Measurements from ENCODE around the genes MAGEC2, SPANXN2, AFF2 and MAGEA9B.

DNA sequence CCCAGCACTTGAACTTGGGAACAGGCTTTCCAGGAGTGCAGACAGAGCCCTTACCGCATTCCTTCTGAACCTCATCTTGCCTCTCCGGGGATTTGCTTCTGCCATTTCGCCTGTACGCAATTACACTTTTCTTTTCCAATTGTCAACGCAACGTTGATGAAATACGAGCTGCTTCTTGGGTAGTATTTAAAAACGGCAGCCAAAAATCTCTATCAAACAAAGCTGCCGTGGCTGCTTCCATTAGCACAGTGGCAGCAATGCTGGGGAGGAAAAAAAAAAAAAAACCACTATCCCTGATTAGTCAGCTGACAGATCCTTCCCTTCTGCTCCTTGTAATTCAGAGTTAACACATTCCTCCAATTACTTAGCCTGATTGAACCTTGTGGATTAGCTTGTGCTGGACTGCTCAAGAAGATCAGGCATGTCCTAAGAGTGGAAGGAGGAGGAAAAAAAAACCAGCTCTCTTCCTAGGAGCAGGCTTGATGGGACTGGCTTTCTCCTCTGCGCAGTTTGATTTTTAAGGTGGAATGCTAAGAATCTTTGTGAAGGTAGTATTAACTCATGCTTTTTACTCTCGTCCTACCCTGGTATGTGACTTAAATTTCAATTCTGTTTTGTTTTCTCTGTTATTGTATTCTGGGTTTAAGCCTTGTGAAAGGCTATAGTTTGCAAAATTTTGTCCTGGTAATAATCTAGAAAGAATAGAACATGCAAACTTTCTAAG is 65.4 kb downstream of the MCF2 start:
- PRO-cap = no peak

- PRO-cap = no peak
Measured at GRCh38 chrX:140439031-140439913, 65.6 kb downstream of the SOX3 start.

GRCh38 chrX:141242663-141242973 is 301 bp upstream of the SPANXC start:
- PRO-cap = no peak

DNA sequence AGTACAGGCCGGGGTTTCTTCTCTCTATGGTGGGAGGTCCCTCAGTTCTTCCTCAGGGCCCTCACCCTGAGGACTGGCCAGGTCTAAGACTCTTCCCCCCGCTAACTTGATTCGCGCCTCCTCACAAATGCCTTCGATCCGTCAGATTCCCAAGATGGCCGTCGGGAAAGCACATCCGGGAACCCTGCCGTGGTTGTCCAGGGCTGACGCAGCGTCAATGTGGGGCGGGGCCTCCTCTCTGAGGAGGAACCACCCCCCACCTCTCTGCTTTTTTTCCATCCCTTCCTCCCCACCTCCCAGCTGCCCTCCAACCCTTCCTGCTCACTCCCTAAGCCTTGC is at the start of gene MAGEC2:
Gene MAGEC2, minus strand, starts transcription at position 171 of the 339 bp plus-strand sequence.
- PRO-cap = no peak

DNA sequence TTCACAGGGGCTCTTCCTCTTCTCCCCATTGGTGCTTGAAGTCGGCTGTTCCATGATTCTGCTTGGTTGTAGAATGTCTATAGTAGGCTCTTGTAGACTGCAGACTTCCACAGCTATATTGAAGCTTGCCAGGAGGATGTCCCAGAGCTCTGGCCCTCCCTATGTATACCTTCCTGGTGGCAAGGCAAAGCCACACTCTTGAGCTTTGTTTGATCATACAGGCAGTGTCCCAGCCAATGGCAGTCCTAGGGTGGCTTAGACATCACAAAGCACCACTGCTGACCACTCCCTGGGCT is at the start of gene SPANXN2:
Gene SPANXN2, minus strand, starts transcription at position 138 of the 296 bp plus-strand sequence.
- PRO-cap = no peak

DNA sequence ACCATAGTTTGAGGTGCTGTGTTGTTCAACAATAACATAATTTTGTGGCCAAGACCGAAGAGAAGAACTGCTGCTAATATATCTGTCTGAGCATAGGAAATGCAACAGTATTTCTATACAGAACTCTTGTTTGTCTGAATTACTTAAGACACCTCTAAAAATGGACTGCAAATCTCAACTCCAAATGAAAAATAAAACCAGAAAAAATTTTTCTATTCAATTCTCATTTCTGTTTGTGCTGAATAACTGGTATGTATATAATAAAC is 69.3 kb upstream of the CXorf51B start:
- PRO-cap = no peak

GRCh38 chrX:147953094-147953735 is 27.9 kb upstream of the FMR1NB start:
- PRO-cap = no peak

DNA sequence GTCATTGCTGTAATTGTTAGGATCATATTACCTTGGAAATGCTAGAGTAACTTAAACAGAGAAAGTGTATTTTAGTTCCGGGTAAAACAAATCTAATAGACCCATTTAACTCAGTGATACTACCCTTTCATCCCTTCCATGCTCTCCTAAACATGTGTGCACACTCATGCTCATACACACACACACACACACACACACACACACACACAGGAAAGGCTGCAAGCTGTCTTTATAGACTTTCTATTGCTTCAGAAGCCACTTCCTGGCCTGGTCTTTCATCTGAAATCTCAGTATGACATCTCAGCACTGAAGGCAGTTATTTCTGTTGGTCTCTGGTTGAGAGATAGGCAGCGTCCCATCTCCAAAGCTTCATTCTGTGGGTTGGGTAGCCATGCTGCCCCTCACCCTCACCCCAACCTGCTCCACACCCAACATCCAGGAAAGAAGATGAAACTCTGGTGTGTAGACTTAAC is 190.1 kb upstream of the AFF2 start:
- PRO-cap = bidirectional peak, plus-strand start at position 320 of the sequence, minus-strand start at position 148 of the sequence

DNA sequence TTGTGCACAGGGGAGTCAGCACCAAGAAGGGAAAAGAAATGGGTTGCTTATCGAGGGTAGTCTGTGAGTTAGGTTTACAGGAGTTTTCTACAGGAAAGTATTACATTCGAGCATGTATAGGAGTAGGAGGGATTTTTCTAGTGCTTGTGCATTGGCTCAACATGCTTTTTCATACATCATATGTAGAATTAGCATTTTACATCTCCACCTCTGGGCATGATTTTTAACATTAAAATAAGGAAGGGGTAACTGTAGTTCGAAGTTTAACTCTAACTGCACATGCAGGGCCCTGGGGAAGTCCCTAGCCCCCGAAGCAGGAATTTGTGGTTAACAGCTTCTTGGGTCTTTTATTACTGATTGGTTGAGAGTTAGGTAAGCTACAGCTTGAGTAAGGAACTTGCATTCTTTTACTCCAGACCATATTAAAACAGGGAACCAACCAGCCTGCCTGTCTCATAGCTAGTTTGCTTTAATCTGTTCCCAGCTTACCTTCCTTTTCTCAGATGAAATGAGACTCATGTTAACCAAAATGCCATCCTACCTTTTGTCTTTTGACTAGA is 119.9 kb upstream of the AFF2 start:
- PRO-cap = bidirectional peak, plus-strand start at position 402 of the sequence, minus-strand start at position 429 of the sequence

DNA sequence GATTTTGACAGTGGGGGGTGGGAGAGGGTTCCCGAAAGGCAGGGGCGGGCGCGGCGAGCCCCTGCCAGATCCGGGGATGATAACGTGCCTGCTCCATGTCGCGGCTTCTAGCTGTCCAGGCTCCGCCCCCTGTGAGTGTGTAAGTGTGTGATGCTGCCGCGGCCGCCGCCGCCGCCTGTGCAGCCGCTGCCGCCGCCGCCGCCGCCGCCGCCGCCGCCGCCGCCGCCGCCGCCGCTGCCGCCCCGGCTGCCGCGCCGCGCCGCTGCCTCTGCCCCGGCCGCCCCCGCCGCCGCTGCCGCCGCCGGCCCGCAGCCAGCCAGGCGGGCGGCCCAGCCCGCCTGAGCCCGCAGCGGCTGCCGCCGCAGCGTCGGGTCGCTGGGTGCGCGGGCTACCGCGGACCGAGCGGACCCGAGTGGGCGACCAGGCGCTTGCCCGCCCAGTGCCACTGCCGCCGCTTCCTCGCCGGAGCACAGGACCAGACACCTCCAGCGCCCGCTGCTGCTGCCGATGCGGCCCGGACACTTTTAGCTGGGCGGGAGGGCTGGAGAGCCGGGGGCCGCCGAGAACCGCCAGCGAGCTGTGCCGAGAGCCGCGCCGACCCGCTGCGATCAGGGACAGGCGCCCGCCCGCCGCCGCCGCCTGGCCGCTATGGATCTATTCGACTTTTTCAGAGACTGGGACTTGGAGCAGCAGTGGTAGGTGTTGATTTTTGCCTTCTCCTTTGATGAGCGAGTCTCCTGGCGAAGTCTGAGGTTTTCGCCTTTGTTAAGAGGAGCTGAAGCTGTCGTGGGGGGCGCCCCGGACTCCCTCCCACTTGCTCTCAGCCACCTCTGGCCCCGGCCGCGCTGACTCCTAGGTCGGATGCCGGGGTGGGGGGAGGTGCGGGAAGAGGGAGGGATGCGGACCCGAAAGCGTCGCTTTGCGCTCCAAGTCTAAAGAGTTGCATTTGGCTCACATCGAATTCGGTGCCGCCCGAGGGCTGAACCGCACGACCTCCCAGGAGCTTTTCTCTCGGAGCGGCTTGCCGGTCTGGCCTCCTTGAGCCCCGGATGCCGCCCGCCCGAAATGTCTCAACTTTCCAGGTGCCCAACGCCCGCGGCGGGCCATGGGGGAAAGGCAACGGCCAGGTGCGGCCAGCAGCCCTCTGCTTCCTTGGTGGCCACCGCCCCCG is at the start of gene AFF2:
Gene AFF2, plus strand, starts transcription at position 168 of the 1,171 bp plus-strand sequence.
- PRO-cap = bidirectional peak, plus-strand start at position 140 of the sequence, minus-strand start at position 113 of the sequence; bidirectional peak, plus-strand start at position 954 of the sequence, minus-strand start at position 650 of the sequence

GRCh38 chrX:149483536-149484321 is 21.4 kb downstream of the IDS start:
- PRO-cap = no peak

DNA sequence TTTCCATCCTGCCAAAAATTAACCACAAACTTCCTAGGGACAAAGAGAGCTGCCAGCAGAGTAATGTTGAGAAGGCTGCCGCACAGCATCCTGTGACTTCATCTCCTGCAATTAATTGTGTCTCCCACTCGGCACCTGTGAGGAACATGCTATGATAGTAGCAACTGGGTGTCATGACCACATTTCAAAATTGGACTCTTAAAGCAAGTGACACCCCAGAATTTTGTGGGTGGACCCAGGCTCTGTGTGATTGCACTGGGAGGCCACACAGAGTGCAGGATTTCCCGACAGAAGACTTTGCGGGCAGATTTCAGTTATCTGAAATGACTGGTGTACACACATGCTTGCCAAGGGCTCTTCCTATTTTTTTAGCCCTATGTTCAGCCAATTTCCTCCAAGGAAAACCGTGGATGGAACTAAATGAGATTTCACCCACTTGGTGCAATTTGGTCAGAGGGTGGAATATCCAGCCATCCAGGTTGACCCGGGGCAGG is 9.1 kb upstream of the IDS start:
- PRO-cap = no peak

GRCh38 chrX:149539106-149540263 is 1.3 kb upstream of the EOLA1 start:
- PRO-cap = bidirectional peak, plus-strand start at chrX:149539498, minus-strand start at chrX:149539295; unidirectional peak, minus-strand start at chrX:149539975

- PRO-cap = no peak
Measured at GRCh38 chrX:149545143-149546035, 4.3 kb downstream of the HSFX3 start.

GRCh38 chrX:149587148-149587740 is at the start of gene MAGEA9B:
TSS of gene MAGEA9B (minus strand) at chrX:149587459.
- PRO-cap = no peak

DNA sequence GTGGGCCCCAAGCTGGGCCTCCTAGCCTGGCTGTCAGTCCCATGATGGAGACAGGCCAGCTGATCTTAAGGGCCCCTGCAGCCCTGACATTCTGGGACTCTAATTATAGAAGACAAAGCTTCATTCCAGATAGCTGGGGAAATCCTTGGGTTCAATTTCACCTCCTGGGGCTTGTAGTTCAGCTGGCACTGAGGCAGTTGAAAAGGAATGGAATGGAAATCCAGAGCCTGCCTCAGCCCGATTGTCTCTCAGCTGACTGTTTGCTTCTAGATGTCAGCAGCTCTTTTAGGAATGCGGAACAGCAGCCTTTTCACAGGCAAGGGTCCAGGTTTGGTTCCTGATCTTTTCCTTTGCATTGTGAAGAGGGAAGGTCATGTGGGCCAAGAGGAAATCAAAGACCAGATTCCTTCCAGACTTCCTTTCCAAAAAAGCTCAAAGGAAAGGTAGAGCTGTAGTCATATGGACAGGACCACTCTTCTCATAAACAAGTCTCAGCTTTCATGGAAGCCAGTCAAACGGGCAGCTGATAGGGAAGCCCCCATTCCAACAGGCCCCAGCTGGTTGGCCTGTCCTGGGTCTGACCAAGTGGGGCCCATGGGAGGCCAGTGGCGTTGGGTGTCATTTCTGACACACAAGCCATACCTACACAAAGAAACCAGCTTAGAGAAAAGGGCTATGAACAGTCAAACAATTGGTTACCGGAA is 149.8 kb upstream of the MAMLD1 start:
- PRO-cap = no peak

DNA sequence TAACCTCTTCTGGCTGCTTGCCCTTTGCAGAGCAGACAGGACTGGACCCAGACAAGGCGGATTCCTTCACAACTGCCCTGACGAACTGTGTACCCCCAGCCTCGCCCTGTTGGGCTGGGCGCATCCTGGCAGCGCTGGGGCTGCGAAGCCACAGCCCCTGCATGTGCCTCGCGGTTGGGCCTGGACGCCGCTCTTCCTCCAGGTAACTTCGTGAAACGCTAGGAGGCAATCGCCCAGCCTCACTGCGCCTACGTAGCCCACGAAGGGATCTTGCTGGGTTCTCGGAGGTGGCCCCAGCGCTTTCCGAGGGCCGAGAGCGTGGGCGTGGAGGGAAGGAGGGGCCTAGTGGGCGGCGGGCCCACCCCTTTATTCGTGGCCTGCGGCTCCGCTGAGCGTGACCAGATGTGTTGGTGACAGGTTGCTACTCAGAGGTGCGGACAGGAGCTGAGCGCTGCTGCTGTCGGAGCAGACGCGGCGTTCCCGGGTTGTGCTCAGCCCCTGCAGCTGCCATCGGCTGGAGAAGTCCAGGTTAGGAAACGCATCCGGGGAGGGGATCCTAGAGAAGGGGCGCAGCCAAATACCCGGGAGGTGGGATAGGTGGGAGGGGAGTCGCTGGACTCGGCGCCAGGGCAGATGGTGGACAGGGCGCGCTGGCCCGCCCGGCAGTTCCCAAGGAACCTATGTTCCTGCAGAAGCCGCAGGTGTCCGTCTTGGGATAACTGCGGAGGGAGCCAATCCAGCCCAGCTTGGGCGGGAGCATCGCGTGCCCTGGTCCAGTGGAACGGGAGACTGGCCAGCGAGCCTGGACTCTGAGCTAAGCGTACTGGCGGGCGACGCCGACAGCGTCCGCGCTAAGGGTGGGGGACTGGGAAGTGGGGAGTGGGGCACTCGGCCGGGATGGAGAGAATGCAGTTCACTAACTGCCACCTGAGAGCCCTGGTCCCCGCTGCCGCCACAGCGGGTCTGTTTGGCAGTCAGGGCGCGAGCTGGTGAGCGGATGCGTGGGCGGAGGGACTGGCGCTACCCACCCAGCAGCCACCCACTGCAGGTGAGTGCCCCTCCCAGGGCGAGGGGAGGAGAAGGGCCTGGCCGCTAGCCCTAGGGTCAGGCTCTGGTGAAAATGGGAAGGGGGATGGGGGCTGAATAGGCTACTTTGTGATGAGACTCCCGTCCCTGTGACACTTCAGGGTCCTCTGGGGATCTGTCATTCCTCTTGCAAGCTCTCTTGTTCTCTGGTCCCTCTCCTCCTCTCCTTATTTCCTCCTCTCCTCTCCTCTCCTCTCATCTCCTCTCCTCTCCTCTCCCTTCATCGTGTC is 1.5 kb upstream of the MAMLD1 start:
- PRO-cap = no peak

GRCh38 chrX:150420569-150421439 is 57.7 kb downstream of the MAMLD1 start:
- PRO-cap = no peak

DNA sequence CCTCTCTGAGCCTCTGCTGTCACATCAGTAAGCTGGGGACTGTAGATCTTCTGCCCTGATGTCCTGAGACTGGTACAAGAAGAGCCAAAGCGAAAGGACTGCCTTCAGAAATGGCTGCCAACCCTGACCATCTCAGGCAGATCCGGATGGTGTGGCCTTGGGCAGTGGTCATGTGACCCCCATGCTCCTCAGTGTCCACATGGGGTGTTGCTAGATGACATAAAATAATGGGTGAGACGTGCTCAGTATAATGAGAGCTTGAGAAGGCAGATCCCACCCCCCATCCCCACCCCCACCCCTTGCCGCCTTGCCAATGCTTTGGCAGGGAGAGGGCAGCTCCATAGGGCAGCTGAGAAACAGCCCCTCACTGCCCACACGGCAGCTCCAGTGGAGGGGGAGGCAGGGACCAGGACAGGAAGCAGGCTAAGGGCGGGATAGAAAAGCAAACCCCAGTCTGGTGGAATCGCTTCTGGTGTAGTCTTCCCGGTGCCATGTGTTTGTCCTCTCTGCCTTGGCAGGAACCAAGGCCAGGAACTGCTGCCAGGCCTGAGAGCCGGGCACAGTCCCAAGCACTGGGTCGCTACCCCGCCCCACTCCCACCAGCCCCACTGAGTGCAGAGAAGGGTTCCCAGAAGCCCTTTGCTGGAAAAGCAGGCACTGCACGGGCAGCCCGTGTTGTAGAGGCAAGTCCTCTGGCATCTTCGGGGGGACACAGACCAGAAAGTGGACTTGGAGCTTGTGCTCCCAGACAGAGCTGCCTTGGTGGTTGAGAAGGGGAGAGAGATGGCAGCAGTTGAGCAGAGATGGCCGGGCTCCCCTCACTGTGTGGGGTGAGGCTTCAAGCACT is 60.1 kb upstream of the MTM1 start:
- PRO-cap = no peak

DNA sequence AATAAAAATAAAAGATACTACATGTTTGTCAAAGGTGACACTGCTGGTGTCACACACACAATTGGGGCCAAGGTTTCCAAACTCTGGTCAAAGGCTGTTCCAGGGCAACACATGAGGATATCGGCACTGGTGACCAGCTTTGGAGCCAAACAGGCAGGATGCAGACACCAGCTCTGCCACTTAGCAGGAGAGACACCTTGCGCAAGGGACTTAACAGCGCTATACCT is 52.3 kb downstream of the CD99L2 start:
- PRO-cap = no peak

Data from REH cell (cell line).